ENCODE measurements around a stretch of chr6.

GRCh38 chr6:71250136-71250817 lies 38.3 kb upstream of the OGFRL1 start:
- PRO-cap, 2 experiments = no peak in any of the 2 experiments

- PRO-cap, 2 experiments = no peak in any of the 2 experiments
Measured at GRCh38 chr6:71367591-71368296, 79.1 kb downstream of the OGFRL1 start.

- PRO-cap, 2 experiments = no peak in any of the 2 experiments
Measured at GRCh38 chr6:71478475-71479513, 190.2 kb downstream of the OGFRL1 start.

- PRO-cap, 2 experiments = no peak in any of the 2 experiments
Measured at GRCh38 chr6:72767974-72768490, 146.2 kb downstream of the KCNQ5 start.

DNA sequence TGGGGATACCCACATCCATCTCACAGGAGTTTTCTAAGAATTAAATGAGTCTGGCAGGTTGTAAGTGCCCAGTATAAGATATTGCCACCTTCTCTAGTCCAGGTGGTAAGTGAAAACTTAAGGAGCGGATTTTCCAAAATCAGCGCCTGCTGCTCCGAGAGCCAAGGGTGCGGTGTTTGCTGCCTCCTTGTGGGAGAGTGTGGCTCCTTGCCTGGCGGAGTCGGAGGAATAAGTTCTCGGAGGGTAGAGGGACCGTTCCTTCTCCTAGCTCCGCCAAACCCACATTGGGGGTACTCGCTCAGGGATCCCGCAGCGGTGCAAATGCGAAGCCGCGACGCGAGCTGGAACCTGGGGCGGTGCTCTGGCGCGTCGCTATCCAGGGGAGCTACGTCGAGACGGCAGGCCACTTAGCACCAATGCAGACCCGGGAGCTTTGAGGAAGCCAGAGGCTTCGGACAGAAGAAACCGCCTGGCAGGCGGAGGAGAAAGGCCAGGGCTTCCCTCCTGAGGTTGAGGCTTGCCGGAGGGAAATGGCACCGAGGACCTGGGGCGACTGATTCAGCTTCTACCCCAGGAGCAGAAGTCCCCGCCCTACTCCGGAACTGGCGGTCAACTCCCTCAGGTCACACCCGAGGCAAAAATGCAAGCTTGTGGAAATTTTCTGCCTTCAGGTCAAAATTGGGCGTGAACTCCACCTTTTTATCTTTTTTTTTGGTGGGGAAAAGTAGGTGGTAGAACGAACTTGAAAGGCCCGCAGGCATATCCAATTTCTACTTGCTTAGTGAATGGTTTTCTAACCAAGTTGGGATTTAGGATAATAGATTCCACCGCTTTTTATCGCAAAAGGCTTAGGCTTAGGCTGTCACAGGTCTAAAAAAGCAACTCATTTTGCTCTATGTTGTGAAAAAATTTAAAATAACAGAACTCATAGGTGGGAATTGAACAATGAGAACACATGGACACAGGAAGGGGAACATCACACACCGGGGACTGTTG lies 5.6 kb upstream of the DDX43 start:
- PRO-cap, 2 experiments = peak in 2 of 2 experiments; most common minus-strand start position 531 of the sequence (in 2)

DNA sequence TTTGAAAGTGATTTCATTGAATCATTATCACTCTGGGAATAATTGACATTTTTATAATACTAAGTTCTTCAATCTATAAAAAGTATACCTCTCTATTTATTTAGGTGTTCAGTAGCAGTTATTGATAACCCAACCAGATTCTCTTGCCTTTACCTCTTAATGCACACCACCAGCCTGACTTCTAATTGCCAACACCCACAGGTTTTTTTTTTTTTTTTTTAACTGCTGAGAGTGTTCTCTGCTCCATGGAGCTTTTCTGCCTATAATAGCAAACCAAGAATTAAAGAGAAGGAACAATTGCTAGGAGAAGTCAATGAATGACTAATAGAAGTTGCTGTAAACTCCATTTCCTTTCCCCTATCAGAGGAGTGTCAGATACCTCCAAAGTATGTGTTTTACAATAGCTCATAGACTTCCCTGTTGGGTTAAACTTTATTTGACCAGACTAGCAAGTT lies 707.6 kb downstream of the COL12A1 start:
- PRO-cap, 2 experiments = no peak in any of the 2 experiments

GRCh38 chr6:75204072-75204694 lies 1.7 kb downstream of the COL12A1 start:
- PRO-cap, 2 experiments = no peak in any of the 2 experiments

GRCh38 chr6:75212027-75212528 lies 6.2 kb upstream of the COL12A1 start:
- PRO-cap, 2 experiments = no peak in any of the 2 experiments

GRCh38 chr6:75431286-75431847 lies 62.2 kb downstream of the FILIP1 start:
- PRO-cap, 2 experiments = no peak in any of the 2 experiments

GRCh38 chr6:75643720-75644329 lies 42.1 kb downstream of the SENP6 start:
- PRO-cap, 2 experiments = no peak in any of the 2 experiments

- PRO-cap, 2 experiments = no peak in any of the 2 experiments
Measured at GRCh38 chr6:75677369-75678200, 71.5 kb upstream of the MYO6 start.

DNA sequence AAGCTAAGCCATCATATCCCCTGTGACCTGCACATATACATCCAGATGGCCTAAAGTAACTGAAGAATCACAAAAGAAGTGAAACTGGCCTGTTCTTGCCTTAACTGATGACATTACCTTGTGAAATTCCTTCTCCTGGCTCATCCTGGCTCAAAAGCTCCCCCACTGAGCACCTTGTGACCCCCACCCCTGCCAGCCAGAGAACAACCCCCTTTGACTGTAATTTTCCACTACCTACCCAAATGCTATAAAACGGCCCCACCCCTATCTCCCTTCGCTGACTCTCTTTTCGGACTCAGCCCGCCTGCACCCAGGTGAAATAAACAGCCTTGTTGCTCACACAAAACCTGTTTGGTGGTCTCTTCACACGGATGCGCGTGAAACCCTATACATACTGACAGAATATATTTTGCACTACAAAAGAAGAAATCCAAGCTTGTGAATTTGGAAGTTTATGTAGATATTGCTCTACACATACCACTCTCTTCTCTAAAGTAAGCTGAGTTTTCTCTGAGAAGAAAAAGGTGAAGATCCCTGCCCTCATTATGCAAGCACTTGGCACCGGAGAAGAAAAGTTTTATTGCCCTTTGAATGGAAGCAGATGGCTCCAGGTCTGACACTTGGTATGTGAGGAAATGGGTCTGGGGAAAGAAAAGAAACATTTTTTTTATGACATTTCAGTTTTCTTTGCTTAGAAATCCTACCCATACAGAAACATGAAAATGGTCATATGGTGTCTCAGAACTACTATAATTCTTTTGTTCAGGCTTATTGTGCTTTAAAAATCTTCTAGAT lies 488.8 kb upstream of the IMPG1 start:
- PRO-cap, 2 experiments = no peak in any of the 2 experiments

DNA sequence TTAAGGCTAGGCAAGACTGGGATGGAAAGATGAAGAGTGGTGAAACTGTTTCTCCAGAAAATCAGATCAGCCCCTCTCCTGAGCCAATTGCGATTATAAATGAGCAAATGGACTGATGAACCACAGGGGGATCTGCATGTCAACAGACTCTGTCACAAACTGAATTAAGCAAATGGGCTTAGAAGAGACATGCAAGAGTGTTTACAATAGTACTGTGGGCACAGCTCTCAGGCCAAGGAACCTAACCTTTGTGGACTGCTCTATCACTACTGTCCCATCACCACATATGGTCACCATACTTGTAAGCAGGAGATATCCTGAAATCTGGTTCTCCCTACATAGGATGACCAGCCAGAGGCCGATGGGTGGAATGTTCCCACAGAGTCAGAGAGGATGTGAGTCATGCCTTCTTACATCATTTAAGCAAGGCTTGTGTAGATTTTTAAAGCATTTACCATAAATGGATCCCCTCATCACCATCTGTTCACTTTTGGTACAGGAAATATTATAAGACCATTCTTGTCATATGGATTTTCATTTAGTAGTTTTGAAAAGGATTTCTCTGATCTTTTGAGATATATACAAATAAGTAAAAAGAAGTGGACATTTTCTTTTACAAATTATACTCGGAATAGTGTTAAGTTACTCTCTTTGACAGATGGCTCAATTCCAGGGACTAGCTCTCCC lies 6.8 kb downstream of the HTR1B start:
- PRO-cap, 2 experiments = no peak in any of the 2 experiments

GRCh38 chr6:79878111-79878810 lies 69.1 kb downstream of the ELOVL4 start:
- PRO-cap, 2 experiments = no peak in any of the 2 experiments

DNA sequence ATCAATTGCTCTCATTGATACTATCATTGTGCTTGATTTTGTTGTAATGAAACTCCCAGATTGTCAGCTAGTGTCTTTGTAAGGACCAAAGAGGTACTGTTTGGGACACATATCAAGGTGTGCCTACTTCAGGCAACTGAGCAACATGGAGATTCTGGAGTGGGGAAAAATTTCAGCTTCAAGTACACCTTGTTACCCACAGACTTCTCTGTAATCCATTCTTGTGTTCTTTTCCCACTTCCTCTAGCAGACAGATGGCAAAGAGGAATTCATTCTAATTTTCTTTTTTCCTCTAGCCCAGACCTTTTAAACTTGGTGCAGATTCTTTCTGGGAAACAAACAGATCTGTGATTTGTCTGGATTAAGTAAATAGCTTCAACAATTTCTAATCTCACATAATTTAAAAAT lies 20.2 kb upstream of the BCKDHB start:
- PRO-cap, 2 experiments = no peak in any of the 2 experiments

- PRO-cap, 2 experiments = peak in 2 of 2 experiments; most common plus-strand start chr6:81751900 (in 1); most common minus-strand start chr6:81751805 (in 2)
Measured at GRCh38 chr6:81751418-81752586, 679 bp downstream of the TENT5A start.

- PRO-cap, 2 experiments = peak in 2 of 2 experiments; most common plus-strand start chr6:81753535 (in 2); most common minus-strand start chr6:81753370 (in 2)
Measured at GRCh38 chr6:81752963-81753595, 598 bp upstream of the TENT5A start.

DNA sequence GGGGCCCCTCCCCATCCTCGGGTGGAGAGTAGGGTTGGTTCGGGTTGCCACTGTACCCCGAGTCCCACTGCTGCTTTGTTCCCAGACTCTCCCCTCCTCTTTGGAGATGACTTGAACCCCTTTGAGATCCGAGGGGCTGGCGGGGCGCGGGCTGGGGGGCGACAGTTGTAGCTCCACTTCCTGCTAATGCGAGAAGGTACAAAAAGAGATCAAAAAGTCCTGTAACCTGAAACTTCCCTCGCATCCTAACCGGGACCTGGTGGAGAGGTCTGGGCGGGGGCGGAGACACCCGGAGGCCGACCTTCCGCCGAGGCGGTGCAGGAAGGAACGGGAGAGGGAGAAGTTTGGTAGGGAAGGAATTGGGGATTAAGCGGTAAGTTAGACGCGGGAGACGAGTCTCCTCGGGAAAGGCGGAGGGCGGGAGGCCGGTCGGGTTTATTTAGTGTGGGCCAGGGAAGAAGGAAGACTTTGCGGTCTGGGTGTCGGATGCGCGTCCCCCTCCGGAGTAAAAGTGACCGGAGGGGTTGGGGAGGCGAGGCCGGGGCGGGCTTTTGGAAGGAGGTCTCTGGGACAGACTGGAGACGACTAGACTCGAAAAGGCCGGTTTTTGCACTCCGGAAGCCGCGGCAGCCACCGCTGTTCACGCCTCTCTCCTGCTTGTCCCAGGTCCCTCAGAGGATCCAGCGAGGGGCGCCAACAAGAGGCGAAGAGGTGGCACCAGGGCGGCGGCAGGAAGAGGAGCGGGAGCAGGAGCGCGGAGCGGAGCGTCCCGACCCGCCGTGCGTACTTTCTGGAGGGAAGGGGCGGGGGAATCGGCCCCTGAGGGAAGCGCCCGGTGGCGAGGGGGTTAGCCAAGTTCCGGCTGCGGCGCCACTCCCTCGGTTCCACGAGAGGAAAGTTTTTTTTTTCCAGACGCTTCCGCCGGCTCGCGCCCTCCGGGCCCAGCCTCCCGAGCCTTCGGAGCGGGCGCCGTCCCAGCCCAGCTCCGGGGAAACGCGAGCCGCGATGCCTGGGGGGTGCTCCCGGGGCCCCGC lies 657 bp downstream of the TPBG start:
- PRO-cap, 2 experiments = no peak in any of the 2 experiments

DNA sequence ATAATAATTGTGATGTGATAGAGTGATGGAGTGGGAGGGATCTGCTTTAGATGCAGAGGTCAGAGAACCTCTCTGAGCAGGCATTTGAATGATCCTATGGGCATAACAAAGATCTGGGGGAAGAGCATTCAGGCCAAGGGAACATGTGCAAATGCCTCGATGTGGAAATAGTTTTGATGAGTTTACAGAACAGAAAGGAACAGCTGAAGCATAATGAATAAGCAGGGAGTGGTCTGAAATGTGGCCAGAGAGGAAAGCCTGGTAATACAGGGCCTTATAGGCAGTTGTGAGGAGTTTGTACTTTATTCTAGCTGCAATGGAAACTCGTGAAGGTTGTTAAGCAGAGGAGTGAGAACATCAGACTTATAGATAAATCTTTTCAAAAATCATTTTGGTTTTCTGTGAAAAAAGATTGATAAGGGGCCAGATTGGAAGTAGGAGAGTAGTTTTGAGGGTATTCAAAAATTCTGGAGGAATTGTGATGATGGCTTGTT lies 33.1 kb upstream of the ME1 start:
- PRO-cap, 2 experiments = no peak in any of the 2 experiments

DNA sequence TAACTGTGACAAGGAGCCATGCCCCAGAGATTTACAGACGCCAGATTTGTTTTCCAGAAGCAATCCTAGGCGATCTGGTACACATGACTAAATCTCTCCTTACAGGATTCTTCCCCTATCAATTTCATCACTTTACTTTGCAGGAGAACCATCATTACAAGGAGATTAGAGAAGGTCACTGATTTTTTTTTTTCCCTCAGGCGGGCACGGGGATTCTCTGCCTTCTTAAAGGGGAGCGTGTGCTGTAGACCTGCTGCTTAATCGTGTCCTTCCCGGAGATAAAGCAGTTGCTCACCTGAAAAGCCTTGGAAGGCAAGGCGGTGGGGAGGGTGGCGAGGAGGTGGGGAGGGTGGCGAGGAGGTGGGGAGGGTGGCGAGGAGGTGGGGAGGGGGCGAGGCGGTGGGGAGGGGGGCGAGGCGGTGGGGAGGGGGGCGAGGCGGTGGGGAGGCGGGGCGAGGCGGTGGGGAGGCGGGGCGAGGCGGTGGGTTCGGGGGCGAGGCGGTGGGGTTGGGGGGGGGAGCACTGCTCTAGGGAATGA lies 14.3 kb upstream of the MRAP2 start:
- PRO-cap, 2 experiments = no peak in any of the 2 experiments

Data from monocyte (primary cell).